Measurements from ENCODE around the genes SRGAP3, THUMPD3 and GHRL.

- RAMPAGE, long total RNA: no peak
- RRBS, 2 experiments: 2 to 3% methylated on average over 9 to 13 of the region's 33 CpGs
CAGE:
- cytosol, long polyA minus RNA: no peak
- cytosol, long polyA plus RNA: start-site peak on the minus strand at chr3:8768710-8768755, 149 and 106 reads in 2 replicates
- long polyA plus RNA: start-site peak on the minus strand at chr3:8768711-8768780, 29 and 141 reads in 2 replicates
- nucleolus, long total RNA: start-site peak on the minus strand at chr3:8768707-8768767, 120 reads
- nucleus, long polyA plus RNA: no peak
- nucleus, long total RNA: no peak
Observed at GRCh38 chr3:8768651-8769296, 639 bp downstream of the OXTR start.

GRCh38 chr3:8960199-8960440 lies 3.2 kb downstream of the RAD18 start:
- RAMPAGE, long total RNA: no peak
- RRBS, 2 experiments: no CpG with 5 or more reads among the region's 3 CpGs
CAGE:
- cytosol, long polyA minus RNA: no peak
- cytosol, long polyA plus RNA: no peak
- long polyA plus RNA: no peak
- nucleolus, long total RNA: no peak
- nucleus, long polyA plus RNA: no peak
- nucleus, long total RNA: no peak

DNA sequence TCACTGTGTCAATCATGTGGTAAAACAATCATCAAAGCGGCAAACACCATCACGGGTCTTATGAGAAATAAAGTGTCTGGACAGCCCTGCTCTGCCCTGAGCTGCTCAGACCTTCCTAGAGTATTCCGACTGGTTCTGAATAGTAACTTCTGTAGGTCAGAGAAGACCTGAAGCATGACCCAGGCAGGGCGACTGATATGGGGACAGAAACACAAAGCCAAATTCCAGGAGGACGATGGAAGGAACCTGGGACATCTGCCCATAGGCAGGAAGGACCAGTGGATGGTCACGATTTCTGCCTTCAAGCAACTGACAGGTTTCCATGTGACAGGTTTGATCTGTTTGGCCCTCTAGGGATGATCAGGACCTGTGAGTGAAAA lies 137.4 kb upstream of the RAD18 start:
- RAMPAGE, long total RNA: no peak
- RRBS, 2 experiments: no CpG with 5 or more reads among the region's 6 CpGs
CAGE:
- cytosol, long polyA minus RNA: no peak
- cytosol, long polyA plus RNA: no peak
- long polyA plus RNA: no peak
- nucleolus, long total RNA: no peak
- nucleus, long polyA plus RNA: no peak
- nucleus, long total RNA: no peak

DNA sequence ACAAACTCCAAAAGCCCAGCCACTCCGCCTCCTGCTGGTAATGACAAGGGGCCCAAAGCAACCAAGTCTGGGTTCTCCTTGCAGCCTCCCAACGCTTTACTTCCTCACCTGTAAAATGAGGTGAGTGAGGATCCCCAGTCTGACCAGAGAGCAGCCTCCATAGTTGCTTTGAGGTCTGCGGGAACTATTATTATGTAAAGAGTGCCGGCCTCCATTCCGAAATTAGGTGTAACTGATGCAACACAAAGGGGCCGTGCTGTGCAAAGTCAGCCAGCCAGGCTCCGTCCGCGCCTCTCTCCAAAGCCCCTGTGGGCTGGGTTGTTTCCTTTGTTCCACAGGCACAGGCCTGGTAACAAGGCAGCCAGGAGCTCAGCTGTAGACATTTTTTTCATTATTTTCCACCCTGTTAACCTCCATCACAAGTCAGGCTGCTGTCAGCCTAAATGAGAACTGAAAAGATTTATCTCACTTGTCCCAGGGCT lies 139.1 kb upstream of the RAD18 start:
- RAMPAGE, long total RNA: no peak
- RRBS, 2 experiments: no CpG with 5 or more reads among the region's 9 CpGs
CAGE:
- cytosol, long polyA minus RNA: no peak
- cytosol, long polyA plus RNA: no peak
- long polyA plus RNA: no peak
- nucleolus, long total RNA: no peak
- nucleus, long polyA plus RNA: no peak
- nucleus, long total RNA: no peak

DNA sequence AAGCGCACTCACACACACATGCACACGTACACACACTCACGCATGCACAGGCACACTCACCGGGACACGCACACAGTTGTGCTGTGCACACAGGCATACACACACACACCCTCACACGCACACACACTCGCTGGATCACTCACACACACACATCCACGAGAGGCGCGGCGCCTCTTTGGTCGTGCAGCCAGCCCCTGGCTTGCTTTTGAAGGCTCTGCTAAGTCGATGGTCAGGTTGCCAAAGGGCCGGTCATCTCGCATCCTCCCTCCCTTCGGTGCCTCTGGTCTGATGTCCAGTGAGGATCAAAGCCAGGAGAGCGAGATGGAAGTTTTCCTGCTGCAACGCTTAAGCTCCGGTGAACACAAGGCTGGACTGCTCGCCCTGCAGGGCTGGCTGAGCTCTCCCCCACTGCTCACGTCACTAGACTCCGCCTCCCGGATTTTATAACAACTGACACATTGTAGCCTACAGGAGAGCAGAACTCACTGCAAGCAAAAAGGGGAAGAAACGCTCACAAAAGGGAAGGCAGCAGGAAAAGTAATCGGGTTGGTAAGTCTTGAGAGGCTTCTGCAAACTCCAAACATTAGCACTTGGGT lies at the start of gene SRGAP3:
Gene SRGAP3 (minus strand): TSS at position 374 of the 596 bp plus-strand sequence.
- RAMPAGE, long total RNA: no peak
- RRBS, 2 experiments: 1 to 2% methylated on average over 5 to 9 of the region's 25 CpGs
CAGE:
- cytosol, long polyA minus RNA: no peak
- cytosol, long polyA plus RNA: no peak
- long polyA plus RNA: no peak
- nucleolus, long total RNA: no peak
- nucleus, long polyA plus RNA: no peak
- nucleus, long total RNA: no peak

DNA sequence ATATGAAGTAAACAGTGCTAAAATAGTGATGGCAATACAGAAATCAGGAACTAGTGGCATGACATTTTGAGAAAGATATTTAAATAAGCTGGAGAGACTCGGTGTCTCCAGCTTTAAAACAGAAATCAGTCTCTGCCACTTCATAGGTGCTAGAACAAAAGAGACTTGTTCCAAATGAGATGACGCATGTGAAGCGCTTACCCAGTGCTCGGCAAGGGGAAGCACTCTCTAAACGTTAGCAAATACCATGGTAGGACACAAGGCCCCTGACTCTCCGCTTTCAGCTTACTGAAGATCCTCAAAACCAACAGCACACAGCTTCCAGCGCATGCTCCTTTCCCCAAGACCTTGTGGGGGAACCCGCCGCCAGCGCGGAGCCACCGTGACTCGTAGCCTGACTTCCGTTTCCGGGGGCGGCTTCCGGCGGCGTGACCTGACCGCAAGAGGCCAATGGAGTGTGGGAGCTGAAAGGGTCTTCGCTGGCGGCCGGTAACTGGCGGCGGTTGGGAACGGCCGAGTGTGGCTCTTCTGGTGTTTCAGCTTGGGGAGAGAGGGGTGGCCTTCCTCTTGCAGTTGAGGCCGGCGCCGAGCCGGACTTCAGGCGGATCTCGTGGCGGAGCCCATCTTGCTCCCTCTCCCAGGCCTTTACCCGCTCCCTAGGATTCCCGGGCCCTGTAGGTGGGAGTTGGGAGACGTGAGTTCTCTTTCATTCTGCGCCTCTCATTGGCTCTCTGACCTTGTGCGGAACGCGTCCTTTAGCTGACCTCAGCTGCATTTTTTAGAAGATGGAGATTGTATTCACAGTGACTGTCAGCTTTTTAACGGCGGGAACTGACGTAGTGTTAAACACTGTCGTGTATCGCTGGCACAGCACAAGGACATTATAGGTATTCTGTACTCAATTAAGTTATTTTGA lies at the start of gene THUMPD3:
Gene THUMPD3 (plus strand): TSS at position 416 of the 916 bp plus-strand sequence.
- RAMPAGE, long total RNA: start-site peak on the minus strand centred at position 352 of the sequence, 90 bp wide, 48 and 45 reads in 2 replicates; start-site peak on the plus strand centred at position 446 of the sequence, 73 bp wide, 556 and 127 reads in 2 replicates
- RRBS, 2 experiments: under 1 to 3% methylated on average over 13 to 14 of the region's 46 CpGs
CAGE:
- cytosol, long polyA minus RNA: no peak
- cytosol, long polyA plus RNA: start-site peak on the plus strand centred at position 428 of the sequence, 51 bp wide, 361 and 483 reads in 2 replicates
- long polyA plus RNA: start-site peak on the plus strand centred at position 436 of the sequence, 35 bp wide, 151 and 332 reads in 2 replicates
- nucleolus, long total RNA: start-site peak on the minus strand centred at position 355 of the sequence, 33 bp wide, 51 reads
- nucleus, long polyA plus RNA: start-site peak on the minus strand centred at position 334 of the sequence, 69 bp wide, 32 and 57 reads in 2 replicates; start-site peak on the plus strand centred at position 443 of the sequence, 24 bp wide, 128 and 124 reads in 2 replicates
- nucleus, long total RNA: no peak

DNA sequence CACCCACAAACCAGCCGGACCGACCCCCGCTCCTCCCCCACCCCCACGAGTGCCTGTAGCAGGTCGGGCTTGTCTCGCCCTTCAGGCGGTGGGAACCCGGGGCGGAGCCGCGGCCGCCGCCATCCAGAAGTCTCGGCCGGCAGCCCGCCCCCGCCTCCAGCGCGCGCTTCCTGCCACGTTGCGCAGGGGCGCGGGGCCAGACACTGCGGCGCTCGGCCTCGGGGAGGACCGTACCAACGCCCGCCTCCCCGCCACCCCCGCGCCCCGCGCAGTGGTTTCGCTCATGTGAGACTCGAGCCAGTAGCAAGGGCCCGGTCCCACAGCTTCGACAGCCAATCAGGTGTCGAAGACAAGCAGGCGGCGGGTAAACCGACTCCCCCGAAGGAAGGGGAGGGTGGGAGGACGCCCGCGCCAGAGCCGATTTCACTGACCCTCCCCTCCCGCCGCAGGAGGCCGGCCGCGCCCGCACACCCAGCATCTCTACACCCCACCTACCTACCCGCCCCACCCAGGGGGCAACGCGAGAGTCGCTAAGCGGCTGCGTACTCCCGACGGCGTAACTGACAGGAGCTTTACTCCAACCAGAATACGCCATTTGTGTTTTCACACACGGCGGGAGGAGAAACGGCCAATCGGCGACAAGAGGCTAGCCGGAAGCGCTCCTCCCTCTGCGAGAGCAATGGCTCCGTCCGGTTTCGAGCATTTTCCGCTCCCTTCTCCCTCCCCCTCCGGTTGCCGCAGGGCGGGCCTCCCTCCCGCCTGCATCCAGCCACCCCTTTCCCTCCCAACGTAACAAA lies 710 bp upstream of the SETD5 start:
- RAMPAGE, long total RNA: no peak
- RRBS, 2 experiments: under 1 to 3% methylated on average over 19 to 22 of the region's 82 CpGs
CAGE:
- cytosol, long polyA minus RNA: no peak
- cytosol, long polyA plus RNA: no peak
- long polyA plus RNA: no peak
- nucleolus, long total RNA: no peak
- nucleus, long polyA plus RNA: no peak
- nucleus, long total RNA: no peak

GRCh38 chr3:9662710-9663198 lies 13.4 kb downstream of the MTMR14 start:
- RAMPAGE, long total RNA: no peak
- RRBS, 2 experiments: no CpG with 5 or more reads among the region's 8 CpGs
CAGE:
- cytosol, long polyA minus RNA: no peak
- cytosol, long polyA plus RNA: no peak
- long polyA plus RNA: no peak
- nucleolus, long total RNA: no peak
- nucleus, long polyA plus RNA: no peak
- nucleus, long total RNA: no peak

DNA sequence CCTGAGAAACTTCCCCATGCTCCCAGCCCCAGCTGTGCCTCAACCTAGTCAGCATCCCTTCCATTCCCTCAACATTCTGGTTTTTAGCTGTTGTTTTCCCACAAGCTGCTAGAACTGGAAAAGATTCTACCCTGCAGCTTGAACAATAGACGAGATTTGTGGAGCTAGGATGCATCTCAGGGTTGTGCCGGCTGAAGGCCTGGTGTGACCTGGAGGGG lies 8.1 kb upstream of the CPNE9 start:
- RAMPAGE, long total RNA: no peak
- RRBS, 2 experiments: no CpG with 5 or more reads among the region's 2 CpGs
CAGE:
- cytosol, long polyA minus RNA: no peak
- cytosol, long polyA plus RNA: no peak
- long polyA plus RNA: no peak
- nucleolus, long total RNA: no peak
- nucleus, long polyA plus RNA: no peak
- nucleus, long total RNA: no peak

GRCh38 chr3:9754536-9755339 lies 5.0 kb downstream of the OGG1 start:
- RAMPAGE, long total RNA: no peak
- RRBS, 2 experiments: no CpG with 5 or more reads among the region's 9 CpGs
CAGE:
- cytosol, long polyA minus RNA: no peak
- cytosol, long polyA plus RNA: no peak
- long polyA plus RNA: no peak
- nucleolus, long total RNA: no peak
- nucleus, long polyA plus RNA: no peak
- nucleus, long total RNA: no peak

GRCh38 chr3:9760730-9761873 lies 8.6 kb downstream of the CAMK1 start:
- RAMPAGE, long total RNA: no peak
- RRBS, 2 experiments: no CpG with 5 or more reads among the region's 20 CpGs
CAGE:
- cytosol, long polyA minus RNA: no peak
- cytosol, long polyA plus RNA: no peak
- long polyA plus RNA: no peak
- nucleolus, long total RNA: no peak
- nucleus, long polyA plus RNA: no peak
- nucleus, long total RNA: no peak

DNA sequence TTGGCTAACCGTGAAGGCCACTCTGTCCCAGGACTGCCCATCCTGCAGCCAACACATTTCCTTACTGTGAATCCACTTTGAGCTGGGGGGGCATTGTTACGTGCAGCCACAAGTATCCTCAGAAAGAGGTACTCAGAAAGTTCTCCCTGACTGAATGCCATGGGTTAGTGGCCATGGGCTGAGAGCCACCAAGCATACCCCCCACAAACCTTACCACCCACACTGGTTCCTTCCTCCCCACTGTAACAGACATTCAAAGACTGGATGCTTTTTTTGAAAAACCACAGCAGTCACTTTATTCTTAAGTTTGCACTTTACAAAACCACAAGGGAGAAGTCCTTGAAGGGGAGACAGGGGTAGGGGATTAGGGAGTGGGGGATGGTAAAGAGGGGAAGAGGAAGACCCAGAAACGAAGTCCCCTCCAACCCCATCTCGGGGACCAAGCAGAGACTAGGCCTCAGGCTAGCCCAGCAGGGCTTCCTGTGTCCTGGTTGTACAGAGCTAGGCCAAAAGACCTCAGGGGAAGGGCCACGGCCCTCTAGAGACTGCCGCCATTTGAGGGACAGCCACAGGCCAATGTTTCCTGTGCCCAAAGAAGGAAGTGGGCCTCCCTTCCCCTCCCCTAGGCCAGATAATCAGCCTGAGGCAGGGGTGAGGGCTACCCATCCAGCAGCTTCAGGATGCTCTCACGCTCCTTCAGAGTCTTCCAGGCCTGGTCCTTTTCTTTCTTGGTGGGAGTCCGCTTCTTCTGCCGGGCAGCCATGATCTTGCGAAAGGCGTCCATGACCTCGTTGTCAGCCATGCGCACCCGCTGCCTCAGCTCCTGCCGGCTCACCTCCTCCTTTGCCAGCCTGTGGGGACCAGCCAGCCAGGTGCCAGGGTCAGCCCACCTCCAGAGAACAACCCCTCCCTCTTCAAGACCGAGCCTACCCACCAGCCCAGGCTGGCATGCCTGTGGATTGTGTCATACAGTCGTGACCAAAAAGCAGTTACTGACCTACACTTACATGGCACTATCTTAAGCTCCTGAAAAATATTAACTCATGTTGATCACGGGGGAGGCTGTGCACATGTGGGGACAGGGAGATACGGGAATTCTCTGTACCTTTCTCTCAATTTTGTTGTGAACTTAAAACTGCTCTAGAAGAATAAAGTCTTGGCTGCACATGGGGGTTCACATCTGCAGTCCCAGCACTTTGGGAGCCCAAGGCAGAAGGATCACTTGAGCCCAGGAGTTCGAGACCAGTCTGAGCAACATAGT lies 10.4 kb upstream of the CAMK1 start:
- RAMPAGE, long total RNA: no peak
- RRBS, 2 experiments: 18 to 44% methylated on average over 6 of the region's 20 CpGs
CAGE:
- cytosol, long polyA minus RNA: no peak
- cytosol, long polyA plus RNA: start-site peak on the minus strand centred at position 428 of the sequence, 221 bp wide, 241 and 397 reads in 2 replicates
- long polyA plus RNA: no peak
- nucleolus, long total RNA: no peak
- nucleus, long polyA plus RNA: no peak
- nucleus, long total RNA: no peak

- RAMPAGE, long total RNA: no peak
- RRBS, 2 experiments: 28 to 33% methylated on average over 2 of the region's 6 CpGs
CAGE:
- cytosol, long polyA minus RNA: no peak
- cytosol, long polyA plus RNA: no peak
- long polyA plus RNA: no peak
- nucleolus, long total RNA: no peak
- nucleus, long polyA plus RNA: no peak
- nucleus, long total RNA: no peak
Observed at GRCh38 chr3:9878567-9879124, 1.4 kb downstream of the CIDEC start.

DNA sequence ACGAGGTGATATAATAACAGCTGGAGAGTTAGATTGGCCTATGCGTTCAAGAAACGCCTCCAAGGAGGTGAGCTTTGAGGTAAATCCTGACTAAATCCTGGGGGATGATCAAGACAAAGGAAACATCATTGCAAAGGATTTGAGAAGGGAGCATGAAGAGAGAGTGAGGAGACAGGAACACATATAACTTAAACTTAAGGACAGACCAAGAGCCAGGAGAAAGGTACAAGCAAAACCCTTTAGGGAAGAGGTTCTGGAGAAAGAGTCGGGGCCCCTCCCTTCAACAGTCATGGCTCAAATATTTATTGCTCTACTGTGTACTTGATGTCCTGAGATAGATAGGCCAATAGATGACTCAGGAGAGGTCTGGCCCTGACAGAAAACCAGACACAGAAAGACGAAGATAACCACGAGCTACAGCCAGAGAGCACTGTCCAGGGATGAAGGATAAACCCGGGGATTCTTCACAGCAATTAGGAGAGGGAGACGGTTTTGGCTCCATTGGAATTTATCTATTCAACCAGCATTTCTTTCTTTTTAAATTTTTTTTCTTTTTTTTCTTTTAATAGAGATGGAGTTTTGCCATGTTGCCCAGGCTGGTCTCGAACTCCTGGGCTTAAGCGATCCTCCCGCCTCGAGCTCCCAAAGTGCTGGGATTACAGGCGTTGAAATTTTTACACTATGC lies 4.4 kb upstream of the CIDEC start:
- RAMPAGE, long total RNA: no peak
- RRBS, 2 experiments: no CpG with 5 or more reads among the region's 13 CpGs
CAGE:
- cytosol, long polyA minus RNA: no peak
- cytosol, long polyA plus RNA: no peak
- long polyA plus RNA: no peak
- nucleolus, long total RNA: no peak
- nucleus, long polyA plus RNA: no peak
- nucleus, long total RNA: no peak

GRCh38 chr3:9916325-9916826 lies 522 bp upstream of the IL17RC start:
- RAMPAGE, long total RNA: no peak
- RRBS, 2 experiments: no CpG with 5 or more reads among the region's 10 CpGs
CAGE:
- cytosol, long polyA minus RNA: no peak
- cytosol, long polyA plus RNA: no peak
- long polyA plus RNA: no peak
- nucleolus, long total RNA: no peak
- nucleus, long polyA plus RNA: no peak
- nucleus, long total RNA: no peak

DNA sequence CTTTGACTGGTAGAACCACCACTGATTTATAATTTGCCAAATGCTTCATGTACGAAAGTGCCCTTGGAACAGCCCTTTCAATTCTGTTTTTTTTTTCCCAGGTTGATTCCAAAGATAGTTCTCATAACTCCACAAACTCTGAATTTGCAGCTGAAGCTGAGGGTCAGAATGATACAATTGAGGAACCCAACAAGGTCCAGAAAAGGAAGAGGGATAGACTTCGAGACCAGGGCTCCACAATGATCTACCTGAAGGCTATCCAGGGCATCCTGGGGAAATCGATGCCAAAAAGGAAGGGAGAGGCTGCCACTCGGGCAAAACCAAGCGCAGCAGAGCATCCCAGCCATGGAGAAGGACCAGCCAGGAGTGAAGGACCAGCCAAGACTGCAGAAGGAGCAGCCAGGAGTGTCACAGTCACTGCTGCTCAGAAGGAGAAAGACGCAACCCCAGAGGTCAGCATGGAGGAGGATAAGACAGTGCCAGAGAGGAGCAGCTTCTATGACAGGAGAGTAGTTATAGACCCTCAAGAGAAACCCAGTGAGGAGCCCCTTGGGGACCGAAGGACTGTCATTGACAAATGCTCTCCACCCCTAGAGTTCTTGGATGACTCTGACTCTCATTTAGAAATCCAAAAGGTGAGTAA lies 11.9 kb downstream of the TATDN2 start:
- RAMPAGE, long total RNA: no peak
- RRBS, 2 experiments: no CpG with 5 or more reads among the region's 7 CpGs
CAGE:
- cytosol, long polyA minus RNA: no peak
- cytosol, long polyA plus RNA: no peak
- long polyA plus RNA: no peak
- nucleolus, long total RNA: no peak
- nucleus, long polyA plus RNA: no peak
- nucleus, long total RNA: no peak

DNA sequence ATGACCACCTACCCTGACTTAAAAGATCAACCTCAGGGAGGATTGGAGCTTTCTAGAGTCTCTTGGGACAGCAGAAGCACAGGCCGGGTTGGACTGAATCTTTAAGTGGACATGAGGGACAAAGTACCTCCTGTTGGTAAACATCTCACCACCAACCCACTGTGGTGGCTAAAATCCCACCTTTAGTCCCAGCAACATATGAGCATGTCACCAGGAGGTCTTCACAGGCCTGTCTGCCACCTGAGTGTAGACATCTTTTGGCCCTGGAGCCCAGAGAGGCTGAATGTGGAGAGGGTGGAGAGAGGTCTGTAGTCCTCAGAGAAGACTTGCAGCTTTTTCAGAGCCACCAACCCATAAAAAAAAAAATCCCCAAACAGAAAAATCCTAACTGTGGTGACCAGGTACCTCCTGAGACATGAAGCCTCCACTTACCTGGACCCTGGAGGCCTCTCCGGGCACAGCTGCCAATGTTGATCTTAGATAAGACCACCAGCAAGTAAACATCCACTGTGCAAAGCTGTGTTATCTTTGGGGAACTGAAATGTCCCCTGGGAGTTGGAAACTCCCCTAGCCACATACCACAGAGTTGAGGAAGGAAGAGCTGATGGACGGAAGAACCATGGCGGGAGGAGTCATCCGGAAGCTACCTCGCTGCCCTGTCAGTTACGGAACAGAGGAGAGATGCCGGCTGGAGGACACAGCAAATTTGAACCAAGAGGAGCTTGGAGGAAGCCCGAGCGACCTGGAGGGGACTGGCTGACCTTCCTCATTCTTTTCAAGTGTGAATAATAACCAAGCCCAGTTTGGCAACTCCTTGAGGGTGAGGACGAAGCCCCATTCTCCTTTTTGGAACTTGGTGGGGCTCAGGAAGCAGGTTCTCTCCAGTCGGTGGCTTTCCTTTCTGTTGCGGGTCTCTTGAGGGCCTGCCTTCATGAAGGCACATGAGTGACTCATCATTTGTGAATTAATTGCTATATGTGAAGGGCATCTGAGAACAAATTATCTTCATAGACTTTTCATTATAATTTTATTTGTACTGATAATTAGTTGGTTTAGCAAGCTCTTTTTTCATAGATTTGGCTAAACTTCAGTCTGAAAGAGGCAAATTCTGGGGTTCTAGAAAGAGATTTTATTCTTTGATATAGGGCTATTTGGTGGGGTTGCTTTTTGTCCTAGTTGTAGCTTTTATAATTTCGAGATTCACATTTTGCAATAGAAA lies at the start of gene GHRL:
Gene GHRL (minus strand): TSS at position 538 of the 1,219 bp plus-strand sequence.
- RAMPAGE, long total RNA: no peak
- RRBS, 2 experiments: 5% methylated on average over 3 of the region's 14 CpGs; no CpG with 5 or more reads in 1 of the 2 experiments
CAGE:
- cytosol, long polyA minus RNA: no peak
- cytosol, long polyA plus RNA: no peak
- long polyA plus RNA: no peak
- nucleolus, long total RNA: start-site peak on the minus strand centred at position 500 of the sequence, 18 bp wide, 55 reads
- nucleus, long polyA plus RNA: start-site peak on the minus strand centred at position 516 of the sequence, 50 bp wide, 88 and 60 reads in 2 replicates
- nucleus, long total RNA: no peak

- RAMPAGE, long total RNA: no peak
- RRBS, 2 experiments: 90% methylated on average over 2 of the region's 16 CpGs; no CpG with 5 or more reads in 1 of the 2 experiments
CAGE:
- cytosol, long polyA minus RNA: no peak
- cytosol, long polyA plus RNA: no peak
- long polyA plus RNA: no peak
- nucleolus, long total RNA: no peak
- nucleus, long polyA plus RNA: no peak
- nucleus, long total RNA: no peak
Observed at GRCh38 chr3:10303553-10304564, 11.1 kb upstream of the GHRL start.

DNA sequence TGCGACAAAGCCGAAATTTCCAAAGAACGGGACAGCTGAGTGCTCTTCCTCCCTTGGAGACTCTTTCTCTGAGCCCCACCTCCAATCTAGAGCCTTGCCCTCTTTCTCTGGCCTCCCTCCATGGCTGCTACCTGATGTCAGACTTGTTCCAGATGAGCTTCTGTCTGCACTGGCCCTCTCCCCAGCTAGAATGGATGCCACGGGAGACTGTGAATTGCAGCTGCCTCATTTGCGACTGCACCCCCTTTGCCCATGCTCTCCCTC lies 13.0 kb downstream of the ATP2B2 start:
- RAMPAGE, long total RNA: no peak
- RRBS, 2 experiments: no CpG with 5 or more reads among the region's 5 CpGs
CAGE:
- cytosol, long polyA minus RNA: no peak
- cytosol, long polyA plus RNA: no peak
- long polyA plus RNA: no peak
- nucleolus, long total RNA: no peak
- nucleus, long polyA plus RNA: no peak
- nucleus, long total RNA: no peak

DNA sequence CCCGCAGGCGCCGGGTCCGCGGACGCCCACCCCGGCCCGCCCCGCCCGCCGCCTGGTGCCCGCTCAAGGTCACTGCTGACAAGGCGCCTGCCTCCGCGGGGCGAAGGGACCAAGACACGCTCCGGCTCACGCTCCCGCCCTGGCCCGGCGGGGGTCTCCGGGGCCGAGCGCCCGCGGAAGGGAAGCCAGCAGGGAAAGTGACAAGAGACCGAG lies 108.5 kb upstream of the SLC6A11 start:
- RAMPAGE, long total RNA: no peak
- RRBS, 2 experiments: 3 to 11% methylated on average over 20 of the region's 28 CpGs
CAGE:
- cytosol, long polyA minus RNA: no peak
- cytosol, long polyA plus RNA: no peak
- long polyA plus RNA: no peak
- nucleolus, long total RNA: no peak
- nucleus, long polyA plus RNA: no peak
- nucleus, long total RNA: no peak